Mesangial cell (primary cell): ENCODE results near the genes HDAC11 and FBLN2.

GRCh38 chr3:13428256-13428495 is 8.1 kb upstream of the NUP210 start:
- RAMPAGE, long total RNA, result no peak

DNA sequence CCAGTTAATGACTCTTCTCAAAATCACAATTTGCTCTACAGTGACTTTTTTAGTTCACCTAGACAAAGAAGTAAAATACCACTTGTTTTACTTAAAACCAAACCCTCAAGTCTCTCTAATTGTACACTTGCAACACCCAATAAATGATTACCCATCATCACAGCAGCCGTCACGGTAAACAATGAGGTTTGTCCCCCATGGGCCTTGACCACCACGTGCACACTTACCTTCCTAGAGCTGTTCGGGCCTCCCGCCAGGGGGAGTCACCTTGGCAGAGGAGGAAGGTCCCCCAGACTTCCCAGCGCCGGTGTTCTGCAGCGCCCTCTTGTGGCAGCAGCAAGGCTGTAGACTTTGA is 18.7 kb upstream of the HDAC11 start:
- RAMPAGE, long total RNA, result no peak

GRCh38 chr3:13478011-13478545 is 2.0 kb upstream of the HDAC11 start:
- RAMPAGE, long total RNA, result no peak

DNA sequence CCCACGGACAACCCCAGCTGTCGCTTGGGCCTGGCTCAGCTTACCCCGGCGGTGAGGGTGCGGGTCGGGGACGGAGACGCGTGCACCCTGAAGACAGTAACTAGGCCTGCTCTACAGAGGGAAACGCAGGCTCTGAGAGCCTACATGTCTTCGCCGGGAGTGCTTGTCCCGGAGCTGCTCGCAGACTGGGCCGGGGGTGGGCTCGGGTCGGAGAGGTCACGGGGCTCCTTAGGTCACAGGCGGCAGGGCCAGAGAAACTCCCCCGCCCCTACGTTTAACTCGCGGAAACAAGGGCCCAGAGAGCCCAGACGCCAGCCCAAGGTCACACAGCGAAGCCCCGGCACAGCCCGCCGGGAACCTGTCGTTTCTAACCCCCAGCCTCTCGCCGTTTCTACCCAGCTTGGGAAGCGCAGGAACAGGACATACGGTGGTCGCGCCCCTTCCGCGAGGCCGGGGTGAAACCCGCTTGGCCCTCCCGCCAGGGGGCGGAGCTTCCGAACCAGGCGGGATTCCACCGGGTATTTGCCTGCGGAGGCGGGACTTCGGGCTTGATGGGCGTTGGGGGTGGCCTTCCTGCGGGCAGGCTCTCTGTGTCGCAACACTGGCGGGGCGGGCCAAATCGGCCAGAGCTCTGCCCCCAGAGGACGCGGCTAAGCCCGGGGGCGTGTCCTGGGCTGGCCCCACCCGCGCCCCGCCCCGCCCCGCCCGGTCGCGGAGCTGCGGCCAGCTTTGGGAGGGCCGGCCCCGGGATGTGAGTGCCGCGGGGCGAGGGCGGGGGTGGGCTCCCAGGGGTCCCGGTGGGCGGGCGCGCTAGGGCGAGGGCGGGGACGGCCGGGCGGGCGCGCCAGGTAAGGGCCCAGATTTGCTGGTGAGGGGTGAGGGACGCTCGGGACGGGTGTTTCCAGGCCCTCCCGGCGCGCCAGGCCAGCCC is at the start of gene HDAC11:
Gene HDAC11 (plus strand): TSS at position 708 of the 931 bp plus-strand sequence.
- RAMPAGE, long total RNA, result start-site peak on the plus strand centred at position 726 of the sequence, 13 bp wide, 13 reads

DNA sequence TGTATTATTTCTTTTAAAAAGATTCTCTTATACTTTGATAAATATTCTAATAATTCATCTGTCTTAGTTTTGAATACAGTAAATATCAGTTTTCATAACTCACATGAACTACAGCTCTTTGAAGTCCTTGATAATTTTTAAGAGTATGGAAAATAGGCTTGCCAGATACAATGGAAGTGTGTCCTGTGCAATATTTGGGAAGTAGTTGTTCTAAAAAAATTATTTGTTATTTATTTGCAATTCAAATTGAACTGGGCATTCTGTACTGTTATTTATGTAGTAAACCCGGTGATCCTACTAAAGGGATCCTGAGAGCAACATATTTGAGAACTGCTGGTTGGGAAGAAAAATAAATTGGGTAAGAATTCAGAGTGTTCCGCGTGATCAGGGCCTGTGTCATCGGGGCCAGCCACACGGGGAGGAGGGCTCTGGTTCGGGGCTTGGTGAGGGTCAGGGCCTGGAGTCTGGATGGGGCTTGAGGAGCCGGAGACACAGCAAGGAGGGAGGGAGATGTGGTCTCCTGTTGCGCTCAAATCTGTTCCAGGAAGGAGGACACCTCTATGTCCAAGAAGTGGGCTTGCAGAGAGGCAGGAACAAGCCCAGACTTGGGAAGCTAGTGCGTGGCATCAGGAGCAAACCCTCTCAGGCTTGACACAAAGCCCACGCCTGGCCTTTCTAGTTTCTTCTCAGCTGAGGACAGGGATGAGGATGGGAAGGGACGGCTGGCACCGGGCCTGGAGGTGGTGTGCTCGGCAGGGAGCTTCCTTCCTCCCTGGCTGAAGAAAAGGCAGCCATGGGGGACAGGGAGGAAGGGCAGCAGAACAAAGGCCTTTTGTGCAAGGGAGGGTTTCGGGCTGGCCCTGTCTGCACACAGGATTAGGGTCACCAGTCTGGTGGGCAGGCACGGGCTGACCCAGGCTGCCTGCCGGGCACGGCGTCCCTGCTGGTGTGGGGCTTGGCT is 23.0 kb upstream of the FBLN2 start:
- RAMPAGE, long total RNA, result no peak

- RAMPAGE, long total RNA, result no peak
Observed at GRCh38 chr3:13548635-13549253, at the start of gene FBLN2. Gene FBLN2 (plus strand): TSS chr3:13549125.

DNA sequence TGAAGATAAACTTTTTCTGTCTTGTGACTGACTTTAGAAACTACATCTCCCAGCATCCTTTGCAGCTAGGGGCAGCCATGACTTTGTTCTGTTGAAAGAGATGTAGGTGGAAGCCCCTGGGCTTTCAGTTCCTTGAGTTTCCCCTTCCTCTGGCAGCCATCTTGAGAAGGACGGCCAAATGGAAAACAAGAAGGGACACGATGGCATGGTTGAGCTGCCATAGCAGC is 11.8 kb upstream of the WNT7A start:
- RAMPAGE, long total RNA, result no peak

DNA sequence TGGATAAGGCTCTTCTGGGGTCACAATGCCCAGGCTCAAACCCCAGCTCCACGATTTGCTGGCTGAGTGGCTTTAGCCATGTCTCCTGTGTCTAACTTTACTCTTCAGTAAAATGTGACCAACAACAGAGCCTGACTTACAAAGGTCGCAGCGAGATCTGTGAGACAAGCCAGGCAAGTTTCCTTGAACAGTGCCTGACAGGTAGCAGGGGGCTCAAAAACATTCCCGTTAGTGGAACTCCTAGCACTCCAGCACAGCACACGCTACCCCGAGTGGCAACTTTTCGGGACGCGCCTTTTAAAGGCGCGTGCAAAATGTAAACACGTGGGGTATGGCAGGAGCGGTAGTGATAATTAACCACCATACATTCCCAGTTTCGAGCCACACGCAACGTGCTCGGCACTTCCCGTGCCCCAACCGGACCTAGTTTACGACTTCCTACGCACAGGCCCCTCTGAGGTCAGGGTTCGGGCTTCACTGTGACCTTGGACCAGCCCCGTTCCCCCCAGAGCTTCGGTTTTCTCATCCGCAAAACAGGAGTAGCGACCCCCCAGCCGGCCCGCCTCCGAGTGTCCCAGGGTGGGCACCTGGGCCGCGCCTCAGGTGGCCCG is 608 bp downstream of the CHCHD4 start:
- RAMPAGE, long total RNA, result no peak

DNA sequence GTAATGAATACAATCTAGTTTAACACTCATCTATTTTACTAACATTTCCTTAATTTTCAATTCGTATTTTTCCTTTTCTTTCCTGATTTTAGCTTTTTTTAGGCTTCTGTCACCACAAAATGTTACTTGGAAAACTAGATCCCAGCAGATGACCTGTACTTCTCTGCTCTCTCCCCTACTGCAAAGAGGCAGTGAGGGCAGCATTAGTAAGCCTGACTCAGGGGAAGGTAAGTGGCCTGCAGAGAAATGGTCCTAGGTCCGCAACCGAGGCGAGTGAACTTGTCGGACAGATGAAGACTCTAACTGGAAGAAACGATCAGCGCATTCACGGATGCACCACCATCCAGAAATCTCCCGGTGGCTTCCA is 20.4 kb downstream of the TMEM43 start:
- RAMPAGE, long total RNA, result no peak

DNA sequence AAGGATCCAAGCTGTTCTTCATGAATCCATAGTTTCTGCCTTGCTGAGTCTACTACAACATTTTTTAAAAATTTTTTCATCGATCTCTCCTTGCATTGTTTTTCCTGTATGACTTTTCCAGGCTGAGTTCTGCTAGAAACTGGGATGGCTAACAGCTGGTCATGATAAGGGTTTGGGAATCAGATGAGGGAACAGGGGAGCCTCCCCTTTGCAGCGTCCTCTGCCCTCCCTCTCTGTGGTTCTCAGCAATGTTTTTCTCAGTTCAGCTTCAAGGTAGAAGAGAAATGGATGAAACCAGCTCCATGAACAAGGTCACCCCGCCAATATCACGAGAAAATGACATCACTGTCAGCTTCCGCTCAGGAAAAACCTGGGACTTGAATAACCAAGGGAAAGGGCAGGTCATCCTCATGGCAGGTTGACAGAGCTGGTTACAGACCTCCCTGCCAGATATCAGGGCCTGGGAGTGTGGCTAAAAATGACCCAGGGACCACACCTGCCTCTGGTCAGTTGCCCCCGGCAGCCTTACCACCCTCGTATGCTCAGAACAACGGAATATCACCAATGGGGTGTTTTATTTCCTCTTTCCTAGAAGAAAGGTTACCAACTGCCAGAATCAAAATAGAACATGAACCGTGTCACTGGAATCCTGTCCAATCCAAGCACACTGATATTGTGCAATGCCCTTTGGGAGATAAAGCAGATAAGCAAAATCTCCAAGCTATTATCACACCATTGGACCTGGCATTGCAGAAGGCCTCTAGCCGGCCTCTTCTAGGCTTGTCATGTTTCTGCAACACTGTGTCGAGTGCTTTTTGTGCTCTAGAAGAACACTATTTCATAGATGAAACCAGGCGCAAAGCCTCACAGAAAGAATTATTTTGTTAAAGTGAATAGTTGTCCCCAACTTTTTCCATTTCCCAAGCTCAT is 26.1 kb downstream of the LSM3 start:
- RAMPAGE, long total RNA, result no peak

- RAMPAGE, long total RNA, result no peak
Observed at GRCh38 chr3:14272806-14273573, 94.4 kb downstream of the LSM3 start.

GRCh38 chr3:14288978-14289538 is 110.4 kb downstream of the LSM3 start:
- RAMPAGE, long total RNA, result no peak

GRCh38 chr3:14391055-14391783 is 11.2 kb upstream of the SLC6A6 start:
- RAMPAGE, long total RNA, result no peak

- RAMPAGE, long total RNA, result no peak
Observed at GRCh38 chr3:14403940-14404609, 1.7 kb downstream of the SLC6A6 start.

DNA sequence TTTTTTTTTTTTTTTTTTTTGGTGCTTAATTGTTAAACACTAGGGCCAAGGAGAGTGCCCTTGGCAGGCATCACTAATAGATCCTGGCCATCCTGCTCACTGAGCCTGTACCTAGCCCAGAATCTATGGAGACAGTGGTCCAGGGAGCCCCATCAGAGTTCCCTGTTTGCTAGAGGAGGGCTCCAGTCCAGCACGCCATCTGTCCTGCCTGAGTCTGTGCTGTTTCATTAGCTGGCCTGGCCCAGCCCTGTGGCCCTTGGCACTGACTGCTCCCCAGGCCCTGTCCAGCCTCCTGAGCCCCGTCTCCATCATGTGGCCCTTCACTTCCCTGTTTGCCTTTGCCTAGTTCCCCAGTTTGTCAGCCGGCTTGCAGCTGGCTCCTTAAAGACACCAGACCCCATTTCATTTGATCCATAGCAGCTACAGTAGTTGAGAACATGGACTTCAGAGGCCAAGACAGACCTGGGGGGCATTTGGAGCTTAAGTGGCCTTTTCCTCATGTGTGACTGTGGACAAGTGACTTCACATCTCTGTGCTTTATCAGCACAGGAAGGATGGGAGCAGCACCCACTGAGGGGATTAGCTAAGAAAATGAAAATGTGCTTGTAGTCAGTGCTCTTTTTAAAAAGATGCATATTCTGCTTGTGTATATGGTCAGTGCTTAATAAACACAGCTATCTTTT is 34.3 kb downstream of the SLC6A6 start:
- RAMPAGE, long total RNA, result no peak

DNA sequence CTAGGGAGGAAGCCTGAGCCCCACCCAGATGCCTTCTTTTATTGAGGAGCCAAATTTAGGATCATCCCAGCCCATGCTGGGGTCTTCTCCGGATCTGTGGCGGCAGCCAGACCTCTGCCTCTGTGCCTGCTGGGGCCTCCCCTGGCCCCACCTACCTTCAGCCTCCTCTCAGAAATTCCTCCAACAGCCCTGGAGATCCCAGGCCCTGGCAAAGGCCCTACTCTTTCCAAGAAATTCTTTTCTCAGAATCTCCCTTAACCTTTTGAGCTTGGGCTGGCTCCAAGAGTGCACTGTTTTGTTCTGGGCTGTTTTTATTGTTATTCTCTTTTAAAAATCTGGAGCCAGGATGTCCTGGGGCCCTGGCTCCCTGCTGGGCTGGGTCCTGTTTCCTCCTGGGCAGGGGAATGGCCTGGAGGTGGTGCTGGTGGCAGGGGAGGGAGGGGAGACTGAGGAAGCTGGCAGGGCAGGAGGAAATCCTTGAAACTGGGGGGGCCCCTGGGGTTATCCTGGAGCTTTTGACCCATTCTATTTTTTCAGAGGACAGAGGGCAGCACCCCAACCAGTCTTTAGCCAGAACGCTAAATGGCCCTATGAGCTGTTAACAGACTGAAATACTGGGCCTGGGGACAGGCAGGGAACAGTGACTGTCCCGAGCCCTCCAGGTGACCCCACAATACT is 57.7 kb downstream of the GRIP2 start:
- RAMPAGE, long total RNA, result no peak

- RAMPAGE, long total RNA, result no peak
Observed at GRCh38 chr3:14601928-14602562, 49.5 kb upstream of the CCDC174 start.

- RAMPAGE, long total RNA, result no peak
Observed at GRCh38 chr3:14602679-14603433, 48.7 kb upstream of the CCDC174 start.

DNA sequence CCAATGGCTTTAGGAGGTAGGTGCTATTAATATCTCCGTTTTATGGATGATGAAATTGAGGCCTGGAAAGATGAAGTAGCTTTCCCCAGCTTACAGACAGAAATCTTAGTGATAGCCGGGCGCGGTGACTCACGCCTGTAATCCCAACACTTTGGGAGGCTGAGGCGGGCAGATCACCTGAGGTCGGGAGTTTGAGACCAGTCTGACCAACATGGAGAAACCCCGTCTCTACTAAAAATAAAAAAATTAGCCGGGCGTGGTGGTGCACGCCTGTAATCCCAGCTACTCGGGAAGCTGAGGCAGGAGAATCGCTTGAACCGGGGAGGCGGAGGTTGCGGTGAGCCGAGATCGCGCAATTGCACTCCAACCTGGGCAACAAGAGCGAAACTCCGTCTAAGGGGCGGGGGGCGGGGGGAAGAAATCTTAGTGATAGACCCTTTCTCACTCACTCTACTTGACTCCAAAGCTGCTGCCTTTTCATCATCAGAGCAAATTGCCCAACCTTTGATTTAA is 1.0 kb downstream of the CCDC174 start:
- RAMPAGE, long total RNA, result no peak

GRCh38 chr3:14674807-14675006 is 234 bp upstream of the C3orf20 start:
- RAMPAGE, long total RNA, result no peak